ENCODE measurements around a stretch of chr19.

- PRO-cap, result no peak
These were observed 20.1 kb downstream of the PAK4 start for GRCh38 chr19:39145507-39146184.

DNA sequence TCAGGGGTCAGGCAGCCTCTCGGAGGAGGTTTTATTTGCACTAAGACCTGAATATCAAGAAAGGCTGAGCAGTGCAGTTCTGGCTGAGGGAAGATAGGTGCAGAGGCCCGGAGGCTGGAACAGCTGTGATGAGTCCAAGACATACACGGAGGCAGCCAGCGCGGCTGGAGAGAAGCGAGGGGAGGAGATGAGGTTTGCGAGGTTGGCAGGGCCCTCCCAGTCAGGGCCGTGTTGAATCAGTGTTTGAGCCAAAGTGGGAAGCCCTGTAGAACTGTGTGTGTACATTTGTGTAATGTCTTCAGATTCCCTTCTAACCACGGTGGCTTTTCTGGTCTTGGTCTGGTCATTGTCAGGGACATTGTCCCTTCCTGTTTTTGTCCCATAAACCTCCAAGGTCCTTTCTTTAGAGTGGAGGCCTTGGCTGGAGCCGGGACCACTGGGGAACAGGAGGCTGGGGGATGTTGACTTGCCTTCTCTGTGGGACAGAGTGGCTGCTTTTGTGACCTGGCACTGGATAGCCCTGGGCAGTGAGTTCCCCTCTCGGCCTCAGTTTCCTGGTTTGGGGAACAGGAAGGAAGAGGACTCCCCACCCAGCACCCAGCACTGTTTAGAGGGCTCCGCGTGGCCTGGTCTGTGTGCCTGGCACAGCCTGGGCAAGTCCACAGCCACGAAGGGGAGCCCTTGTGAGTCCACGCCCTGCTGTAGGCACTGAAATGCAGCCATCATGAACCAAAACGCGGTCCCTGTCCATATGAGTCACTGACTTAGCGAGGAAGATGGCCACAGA, 35.1 kb downstream of the PAK4 start:
- PRO-cap, result no peak

GRCh38 chr19:39167080-39167476, 29.7 kb upstream of the NCCRP1 start:
- PRO-cap, result no peak

DNA sequence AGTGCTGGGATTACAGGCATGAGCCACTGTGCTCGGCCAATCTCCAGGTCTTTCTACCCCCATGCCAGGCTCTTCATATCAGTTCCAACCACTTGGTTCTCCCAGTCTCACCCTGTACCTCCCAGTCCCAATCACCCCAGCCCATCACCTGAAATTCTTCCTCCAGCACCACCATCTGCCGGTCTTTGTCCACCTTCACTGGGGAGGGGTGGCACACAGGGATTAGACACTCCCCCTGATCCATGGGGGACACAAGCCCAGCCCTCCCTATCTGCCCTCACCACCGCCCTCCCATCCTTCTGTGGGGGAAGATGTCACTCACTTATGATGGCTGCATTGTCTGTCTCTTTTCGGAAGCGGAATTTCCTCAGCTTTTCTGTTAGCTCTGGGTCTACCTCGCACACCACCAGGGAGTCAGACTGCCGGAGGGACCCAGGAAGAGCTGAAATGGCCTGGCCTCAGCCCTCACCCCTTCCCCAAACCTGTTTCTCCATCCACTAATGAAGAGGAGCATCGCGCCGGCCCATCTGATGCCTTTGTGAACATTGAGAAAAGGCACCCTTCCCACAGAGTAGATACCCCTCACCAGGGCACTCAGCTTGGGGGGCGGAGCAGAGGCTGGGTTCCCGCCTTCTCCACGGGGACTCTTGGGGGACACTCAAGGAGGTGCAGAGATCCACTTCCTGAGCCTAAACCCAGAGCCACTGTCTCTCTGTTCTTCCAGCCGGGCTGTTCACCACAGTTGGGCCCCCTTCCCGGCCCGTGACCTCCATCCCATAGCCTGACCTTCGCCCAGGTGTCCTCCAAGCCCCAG, 523 bp downstream of the GMFG start:
- PRO-cap, result unidirectional peak, plus-strand start at position 81 of the sequence; bidirectional peak, plus-strand start at position 300 of the sequence, minus-strand start at position 187 of the sequence; bidirectional peak, plus-strand start at position 674 of the sequence, minus-strand start at position 547 of the sequence

DNA sequence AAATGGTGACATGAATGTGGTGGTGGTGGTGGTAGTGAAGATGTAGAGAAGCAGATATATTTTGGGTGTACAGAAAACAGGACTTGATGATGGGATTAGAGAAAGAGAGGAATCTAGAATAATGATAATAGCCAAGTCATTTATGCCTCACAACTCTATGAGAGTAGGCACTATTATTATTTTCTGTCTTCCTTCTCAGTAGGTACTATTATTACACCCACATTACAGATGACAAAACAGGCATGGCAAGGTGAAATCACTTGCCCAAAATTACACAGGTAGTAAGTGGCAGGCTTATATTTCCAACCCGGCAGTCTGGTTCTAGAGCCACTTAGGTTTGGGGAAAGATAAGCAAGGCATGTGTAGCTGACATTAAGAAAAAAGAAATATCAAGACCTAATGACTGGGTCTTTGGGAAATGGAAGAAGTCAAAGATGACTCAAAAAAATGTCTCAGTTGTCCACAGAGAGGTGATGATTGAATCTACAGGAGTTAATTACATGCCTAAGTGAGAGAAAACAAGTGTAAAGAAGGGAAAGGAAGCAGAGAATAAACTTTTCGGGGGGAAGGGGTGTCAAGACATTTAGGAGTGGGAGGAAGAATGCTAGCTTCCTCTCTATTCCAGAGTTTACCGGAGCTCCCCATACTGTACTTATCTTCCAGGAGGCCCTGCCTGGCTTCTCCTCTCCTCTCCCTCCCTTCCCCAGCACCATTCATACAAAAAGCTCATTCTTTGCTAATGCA, 6.7 kb downstream of the SAMD4B start:
- PRO-cap, result no peak

GRCh38 chr19:39372096-39372990, 18.6 kb downstream of the PAF1 start:
- PRO-cap, result no peak

DNA sequence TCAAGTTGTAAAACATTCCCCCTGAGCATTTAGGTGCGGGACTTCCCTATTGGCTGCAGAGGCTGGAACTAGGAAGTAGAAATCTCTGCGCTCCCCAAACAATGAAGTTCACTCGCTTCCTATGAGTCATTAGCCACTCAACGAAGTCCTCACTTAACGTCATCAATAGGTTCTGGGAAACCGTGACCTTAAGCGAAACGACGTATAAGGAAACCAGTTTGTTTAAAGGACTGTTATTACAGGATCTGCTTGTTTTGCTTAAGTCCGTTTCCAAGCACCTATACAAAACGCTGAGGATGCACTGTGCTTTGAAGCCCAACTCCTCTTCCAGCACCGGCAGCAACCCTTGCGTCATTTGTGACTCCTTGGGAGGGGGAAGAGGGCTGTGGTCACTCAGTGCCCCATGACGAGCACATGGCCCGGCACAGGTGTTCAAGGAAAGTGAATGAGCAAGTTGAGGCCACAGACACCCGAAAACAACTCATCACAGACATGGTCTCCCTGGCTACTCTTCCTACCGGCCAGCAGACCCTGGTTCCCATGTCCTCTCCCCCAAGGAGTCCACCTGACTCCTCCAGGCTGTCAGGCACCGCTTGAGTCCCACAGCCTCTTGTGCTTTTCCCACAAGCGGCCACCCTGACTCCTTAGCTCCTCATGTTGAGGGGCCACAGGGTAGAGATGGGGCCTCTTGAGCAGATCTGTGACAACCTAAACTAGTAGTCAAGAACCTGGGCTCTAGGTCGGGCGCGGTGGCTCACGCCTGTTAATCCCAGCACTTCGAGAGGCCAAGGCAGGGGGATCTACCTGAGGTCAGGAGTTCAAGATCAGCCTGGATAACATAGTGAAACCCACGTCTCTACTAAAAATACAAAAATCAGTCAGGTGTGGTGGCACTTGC, 4.8 kb downstream of the RPS16 start:
- PRO-cap, result unidirectional peak, minus-strand start at position 70 of the sequence

DNA sequence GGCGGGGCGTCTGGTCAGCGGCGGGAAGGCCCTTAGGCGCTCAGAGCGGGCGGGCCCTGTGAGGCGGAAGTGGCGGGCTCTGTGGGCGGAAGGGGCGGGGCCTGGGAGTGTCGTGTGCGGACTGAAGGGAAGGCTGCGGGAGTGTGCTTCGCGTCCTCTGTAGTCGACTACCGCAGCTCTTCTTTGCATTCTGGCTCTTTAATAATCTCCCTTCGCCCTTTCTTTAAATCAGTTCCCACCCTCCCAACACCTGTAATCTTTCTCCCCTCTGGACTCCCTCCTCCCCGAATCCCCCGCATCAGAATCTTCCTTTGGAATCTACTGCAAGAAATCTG, 269 bp upstream of the RPS16 start:
- PRO-cap, result bidirectional peak, plus-strand start at position 141 of the sequence, minus-strand start outside the sequence

GRCh38 chr19:39473673-39473912, 7.0 kb upstream of the TIMM50 start:
- PRO-cap, result no peak

DNA sequence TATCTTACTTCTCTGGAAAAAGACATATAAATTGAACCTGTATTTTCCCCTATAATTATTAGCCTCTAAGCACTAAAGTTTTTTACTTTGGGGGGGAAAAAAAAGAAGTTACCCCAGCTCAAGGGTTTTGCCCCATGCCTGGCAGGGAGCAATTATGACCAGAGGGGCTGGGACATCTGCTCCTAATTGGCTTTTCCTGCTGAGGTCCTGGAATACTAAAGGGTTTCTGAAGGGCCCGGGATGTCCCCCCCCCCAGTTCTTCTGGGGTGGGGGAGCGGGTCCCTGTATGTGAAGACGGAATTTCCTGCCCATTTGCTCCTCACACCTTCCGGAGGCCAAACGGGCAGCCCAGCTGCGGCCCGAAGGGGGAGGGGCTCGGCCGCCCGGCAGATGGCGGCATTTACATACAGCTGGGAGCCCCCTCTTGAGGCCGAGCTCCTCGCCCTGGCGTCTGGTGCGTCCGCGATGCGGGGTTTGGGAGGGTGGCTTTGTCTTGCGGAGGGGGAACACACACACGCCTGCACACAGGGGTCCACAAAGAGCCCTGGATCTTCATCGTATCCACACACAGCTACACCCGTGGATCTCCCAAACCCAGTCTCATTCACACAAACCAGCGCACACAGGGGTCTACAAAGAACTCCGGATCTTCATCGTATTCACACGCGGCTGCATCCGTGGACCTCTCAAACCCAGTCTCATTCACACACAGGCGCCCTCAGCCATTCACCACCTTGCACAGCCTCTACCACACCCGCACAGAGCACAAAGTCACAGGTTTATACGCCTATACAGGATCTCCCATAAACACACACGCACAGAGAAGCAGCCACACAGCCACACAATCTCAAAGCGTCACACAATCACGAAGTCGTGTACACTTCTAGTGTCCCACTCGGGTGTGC, 864 bp upstream of the DLL3 start:
- PRO-cap, result no peak

DNA sequence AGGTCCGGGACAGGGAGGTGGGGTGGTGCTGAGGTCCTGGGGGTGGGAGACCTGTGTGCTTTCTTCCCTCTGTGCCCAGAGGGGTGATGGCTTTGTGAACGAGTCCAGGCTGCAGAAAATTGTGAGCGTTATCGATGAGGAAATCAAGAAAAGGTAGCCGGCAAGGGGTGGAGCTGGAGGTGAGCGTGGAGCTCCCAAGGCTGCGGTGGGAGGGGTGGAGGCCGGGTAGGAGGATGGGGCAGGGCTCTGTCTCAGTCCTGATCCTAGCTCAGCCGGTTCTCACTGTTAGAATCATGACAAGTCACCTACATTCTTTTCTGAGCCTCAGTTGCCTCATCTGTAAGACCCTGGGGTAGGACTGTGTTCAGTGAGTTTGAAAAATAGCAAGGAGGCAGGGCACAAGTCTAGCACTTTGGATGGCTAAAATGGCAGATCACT, 4.1 kb downstream of the SELENOV start:
- PRO-cap, result no peak

DNA sequence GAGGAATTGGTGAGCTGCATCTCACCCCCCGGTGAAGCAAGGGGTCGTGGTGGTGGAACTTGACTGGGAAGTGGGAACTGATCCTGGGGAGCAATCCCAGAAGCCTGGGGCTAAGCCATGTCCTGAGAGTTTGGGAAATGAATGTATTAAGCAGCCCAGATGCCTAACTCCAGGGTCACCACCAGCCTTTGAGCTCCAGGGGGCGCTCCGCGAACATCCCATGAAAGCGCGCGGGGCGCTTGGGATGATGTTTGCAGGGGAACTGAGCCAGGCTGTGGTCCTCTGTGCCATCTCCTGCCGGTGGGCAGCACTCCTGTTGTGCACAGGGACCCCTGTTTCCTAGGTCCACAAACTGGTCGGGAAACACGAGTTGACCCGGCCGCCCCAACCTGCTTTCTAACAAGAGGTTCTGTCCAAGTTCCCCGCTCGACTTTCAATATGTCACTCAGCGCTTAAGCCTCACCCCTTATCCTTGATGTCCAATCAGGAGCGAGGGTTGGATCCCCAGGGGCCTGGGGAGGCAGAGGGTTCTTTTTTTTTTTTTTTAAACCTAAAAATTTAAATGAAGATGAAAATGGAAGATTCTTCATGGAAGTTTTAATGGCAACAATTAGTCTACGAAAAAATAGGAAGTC, 14.4 kb downstream of the LEUTX start:
- PRO-cap, result no peak

DNA sequence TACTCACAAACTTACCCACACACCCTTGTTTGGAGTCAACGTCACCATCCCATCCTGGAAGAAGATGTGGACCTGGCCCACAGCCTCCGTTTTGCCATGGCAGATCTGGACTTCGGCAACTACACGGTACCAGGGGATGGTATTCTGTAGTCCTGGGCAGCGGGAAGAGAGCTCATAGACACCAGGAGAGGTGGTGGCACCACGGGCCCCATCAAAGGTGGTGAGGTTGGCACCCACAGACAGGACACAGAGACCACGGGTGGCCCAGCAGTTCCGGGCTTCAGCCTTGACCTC, 20.5 kb upstream of the FBL start:
- PRO-cap, result no peak

DNA sequence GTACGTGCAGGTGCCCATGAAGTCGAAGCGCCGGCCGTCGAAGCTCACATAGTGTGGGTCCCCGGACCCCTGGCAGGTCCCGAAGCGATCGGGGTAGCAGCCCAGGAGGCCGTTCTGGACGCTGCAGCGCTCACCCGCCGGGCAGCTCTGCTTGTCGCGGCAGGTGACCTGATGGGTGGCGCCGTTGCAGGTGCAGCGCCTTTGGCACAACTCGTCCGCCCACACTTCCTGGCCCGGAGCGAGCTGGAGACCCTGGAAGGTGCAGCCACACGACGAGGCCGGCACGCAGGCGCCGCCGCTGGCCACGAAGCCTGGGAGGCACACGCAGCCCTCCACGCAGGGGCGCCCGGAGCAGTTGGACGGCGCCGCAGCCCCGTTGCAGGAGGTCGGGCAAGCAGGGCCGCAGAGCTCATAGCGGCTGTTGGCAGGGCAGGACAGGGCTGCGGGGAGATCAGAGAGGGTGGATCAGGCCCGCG, 55.6 kb upstream of the PSMC4 start:
- PRO-cap, result no peak

- PRO-cap, result no peak
These were observed 184 bp downstream of the MAP3K10 start for GRCh38 chr19:40191527-40191692.

DNA sequence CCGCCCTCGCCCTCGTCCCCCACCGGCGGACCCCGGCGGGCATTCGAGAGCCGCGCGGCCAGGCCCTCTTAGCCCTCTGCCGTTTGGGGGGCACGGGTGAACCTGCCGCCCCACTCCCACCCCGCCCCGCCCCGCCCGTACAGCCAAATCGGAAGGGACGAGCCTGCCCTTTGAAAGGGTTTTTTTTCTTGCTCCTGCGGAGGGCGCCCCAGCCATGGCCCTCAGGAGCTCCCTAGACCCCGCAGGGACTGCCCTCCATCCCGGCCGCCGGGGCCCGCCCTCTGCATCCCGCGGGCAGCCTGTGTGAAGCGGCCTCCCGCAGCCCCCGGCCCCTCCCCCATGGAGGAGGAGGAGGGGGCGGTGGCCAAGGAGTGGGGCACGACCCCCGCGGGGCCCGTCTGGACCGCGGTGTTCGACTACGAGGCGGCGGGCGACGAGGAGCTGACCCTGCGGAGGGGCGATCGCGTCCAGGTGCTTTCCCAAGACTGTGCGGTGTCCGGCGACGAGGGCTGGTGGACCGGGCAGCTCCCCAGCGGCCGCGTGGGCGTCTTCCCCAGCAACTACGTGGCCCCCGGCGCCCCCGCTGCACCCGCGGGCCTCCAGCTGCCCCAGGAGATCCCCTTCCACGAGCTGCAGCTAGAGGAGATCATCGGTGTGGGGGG, 598 bp downstream of the MAP3K10 start:
- PRO-cap, result no peak

DNA sequence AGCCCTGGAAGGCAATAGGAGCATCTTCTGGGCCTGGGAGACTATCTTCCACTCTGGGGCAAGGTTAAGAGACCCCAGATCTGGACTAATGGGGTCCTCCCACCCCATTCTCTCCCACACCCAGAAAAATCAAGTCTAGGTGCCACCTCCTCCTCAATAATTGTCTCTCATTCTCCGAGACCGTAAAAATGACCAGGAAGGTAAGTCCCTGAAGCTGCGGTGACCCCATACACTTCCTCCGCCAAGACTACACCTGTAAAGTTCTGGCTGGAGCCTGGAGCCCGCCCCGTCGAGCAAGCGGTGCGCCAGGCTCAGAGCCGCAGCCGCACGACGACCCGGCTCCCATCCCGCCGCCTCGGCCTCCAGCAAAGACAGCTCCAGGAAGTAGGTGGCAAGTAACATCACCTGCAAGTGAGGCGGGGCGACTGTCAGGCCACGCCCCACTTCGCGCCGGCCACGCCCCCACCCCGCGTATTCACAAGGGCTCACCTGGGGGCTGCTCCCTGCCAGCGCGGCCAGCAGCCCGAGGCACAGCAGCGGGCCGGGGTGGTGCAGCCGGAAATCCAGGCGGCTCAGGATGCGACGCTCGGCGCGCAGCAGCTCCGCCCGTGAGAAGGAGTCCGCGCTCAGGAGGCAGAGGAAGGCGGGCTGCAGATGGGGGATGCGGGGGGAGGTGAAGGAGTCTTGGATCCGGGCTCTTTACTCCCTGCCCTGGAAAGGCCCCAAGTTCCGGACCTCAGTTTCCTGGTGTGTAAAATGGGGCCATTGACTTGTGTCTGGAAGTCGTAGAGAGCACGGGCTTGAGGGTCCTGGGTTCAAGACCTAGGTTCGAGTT, 3.4 kb downstream of the CCNP start:
- PRO-cap, result no peak

DNA sequence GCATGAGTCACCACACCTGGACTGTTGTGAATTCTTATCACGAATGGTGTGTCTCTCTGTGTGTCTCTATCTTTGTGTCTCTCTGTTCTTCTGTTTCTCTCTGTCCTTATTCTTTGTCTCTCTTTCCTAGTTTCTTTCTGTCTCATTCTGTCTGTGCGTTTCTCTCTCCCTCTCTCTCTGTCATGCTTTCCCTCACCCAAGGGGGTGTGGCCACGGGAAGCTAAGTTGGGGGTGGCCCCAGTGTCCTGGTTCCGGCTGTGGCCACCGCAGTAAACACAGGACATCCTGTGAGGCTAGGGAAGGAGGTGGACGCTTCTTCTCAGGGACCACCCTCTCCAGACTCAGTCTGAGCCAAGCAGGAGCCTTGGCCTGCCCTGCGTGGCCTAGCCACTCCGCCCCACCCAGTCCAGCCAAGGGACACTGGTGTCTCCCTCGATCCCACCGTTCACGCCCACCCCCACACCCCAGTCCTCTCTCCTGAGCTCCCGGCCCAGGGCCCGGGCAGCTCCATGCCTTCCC, 3.9 kb upstream of the PRX start:
- PRO-cap, result unidirectional peak, plus-strand start at position 278 of the sequence

GRCh38 chr19:40424548-40424963, 1.2 kb downstream of the SERTAD1 start:
- PRO-cap, result no peak

- PRO-cap, result no peak
These were observed 455 bp downstream of the SERTAD3 start for GRCh38 chr19:40443805-40443954.